Bile duct (tissue), 1 donor: ENCODE results near the gene EMC7.

DNA sequence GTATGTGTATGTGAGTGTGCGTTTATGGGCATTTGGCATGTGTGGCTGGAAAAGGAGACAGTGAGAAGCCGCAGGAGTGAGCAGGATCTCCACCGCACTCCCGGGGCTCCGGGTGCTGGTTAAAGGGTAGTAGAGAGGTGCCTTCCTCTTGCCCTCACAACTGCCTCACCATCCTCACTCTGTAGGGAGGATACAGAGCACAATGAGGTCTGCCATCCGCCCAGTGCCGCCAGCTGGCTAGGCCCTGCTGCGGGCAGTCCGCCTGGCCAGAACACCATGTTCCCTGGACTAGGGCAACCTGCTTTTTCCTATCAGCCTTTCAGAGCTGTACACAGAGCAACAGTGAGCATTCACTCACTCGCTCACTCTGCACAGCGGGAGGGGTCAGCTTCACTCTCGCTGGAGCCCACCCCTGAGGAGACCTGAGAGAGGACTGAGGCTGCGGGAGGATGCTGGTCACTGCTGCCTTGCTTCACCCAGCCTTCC is 58.9 kb downstream of the OTUD7A start:
- PRO-cap: no peak

GRCh38 chr15:31869490-31870326 is 765 bp downstream of the OTUD7A start:
- PRO-cap: no peak

- PRO-cap: no peak
Observed at GRCh38 chr15:31923216-31923595, 52.7 kb upstream of the OTUD7A start.

DNA sequence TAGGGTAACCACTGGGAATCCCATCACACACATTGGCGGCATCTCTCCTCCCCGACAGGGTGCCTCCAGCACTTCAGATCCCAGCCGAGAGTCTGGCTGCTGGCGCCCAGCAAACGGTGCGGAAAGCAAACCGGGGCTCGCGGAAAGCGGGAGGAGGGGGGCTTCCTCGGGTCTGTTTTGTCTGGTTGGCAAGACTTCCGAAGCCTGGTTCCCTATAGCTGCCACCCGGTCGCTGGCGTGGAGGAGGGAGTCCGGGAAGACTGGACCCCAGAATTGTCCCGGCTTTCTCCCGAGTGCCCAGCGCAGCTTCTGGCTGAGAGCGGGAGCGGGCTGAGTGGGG is 486 bp upstream of the CHRNA7 start:
- PRO-cap: no peak

DNA sequence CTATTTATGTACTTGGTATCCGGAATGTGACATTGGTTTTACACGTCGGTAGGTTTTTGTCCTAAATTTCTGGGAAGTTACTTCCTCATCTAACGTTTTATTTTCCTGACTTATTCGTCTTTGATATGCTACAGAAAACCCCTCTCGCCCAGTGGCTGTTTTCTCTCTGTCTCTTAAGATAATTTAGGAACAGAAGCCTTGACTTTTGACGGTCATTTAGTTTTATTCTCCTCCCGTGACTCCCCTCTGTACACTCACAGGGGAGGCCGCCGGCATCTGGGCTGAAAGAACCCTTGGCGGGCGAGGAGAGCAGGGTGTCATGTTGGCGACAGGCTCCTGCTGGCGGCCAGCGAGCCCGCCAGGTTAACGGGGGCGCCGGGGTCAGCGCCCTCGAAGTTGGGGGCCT is 738 bp upstream of the GREM1 start:
- PRO-cap: no peak

DNA sequence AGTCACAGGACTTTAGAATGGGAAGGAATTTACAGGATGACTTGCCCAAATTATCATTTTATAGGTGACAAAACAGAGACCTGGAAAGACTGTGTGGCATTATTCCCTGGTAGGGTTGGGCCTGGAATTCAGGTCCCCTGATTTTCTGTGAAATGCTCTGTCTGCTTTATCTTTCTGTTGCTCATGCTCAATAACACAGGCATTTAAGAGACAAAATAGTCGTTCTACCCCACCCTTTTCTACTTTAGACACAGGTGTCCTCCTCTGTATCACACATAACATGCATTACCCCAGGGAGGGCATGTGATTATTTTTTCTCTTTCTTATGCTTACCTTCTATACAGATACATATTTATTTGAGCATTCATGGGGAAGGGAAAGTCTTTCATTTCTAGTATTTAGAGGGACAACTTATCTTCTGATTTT is 82.8 kb downstream of the GREM1 start:
- PRO-cap: no peak

DNA sequence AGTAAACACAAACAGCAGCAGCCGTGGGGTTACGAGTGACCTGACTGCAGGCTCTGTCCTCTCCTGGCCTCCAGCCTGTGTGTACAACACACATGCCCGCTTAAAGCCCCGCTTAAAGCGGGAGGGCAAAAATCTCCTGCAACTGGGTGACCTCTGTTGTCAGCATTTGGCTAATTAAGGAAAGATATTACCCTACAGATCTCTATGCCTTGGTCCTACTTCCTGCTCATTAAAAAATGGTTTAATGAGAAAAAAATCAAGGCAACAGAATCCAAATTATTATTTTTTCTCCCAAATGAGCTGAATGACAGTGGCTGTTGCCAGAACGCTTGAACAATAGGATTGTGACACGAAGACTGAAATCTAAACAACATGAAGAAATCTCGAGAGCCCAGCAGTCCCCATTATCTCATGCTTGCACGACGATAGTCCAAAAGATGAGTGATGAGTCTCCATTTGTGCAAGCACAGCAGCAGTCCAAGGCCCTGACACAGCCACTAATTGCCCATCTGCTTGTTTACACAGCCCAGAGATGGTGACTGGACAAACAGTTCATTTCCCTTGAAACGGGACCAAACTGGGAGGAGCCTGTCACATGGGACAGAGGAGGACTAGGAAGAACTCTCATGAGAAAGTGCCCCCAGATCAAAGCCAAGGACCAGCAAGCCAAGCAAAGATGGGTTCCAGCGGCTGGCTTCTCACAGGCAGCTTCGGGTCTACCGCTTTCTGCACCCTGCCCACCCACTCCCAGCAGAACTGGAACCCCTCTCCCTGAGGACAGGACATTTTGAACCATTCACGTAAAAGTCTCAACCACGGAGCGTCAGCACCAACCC is 120.9 kb downstream of the GREM1 start:
- PRO-cap: unidirectional peak, plus-strand start at position 643 of the sequence

- PRO-cap: no peak
Observed at GRCh38 chr15:32968782-32969264, 225.7 kb downstream of the FMN1 start.

DNA sequence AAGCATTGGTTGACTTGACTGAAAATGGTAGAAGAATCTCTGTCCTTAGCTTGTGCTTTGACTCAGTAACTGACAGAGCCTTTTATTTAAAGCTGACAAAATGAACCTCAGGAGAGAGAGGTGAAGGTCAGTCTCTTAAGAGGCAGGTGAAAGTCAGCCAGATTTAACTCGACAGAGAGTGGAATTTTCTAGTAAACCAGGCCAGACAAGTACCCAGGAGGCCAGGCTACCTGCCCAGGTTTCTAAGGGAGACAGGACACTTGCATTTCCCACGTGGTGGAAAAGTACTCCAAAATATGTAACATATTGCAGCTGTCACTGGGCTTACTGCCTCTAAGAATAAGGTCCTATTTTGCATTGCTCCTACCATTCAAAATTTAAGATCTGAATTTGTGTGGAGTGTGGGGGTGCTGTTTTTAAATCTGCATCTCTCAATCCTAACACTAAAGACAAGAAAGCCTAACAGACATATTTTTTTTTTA is 167.9 kb downstream of the FMN1 start:
- PRO-cap: no peak

- PRO-cap: no peak
Observed at GRCh38 chr15:33091902-33092856, 102.3 kb downstream of the FMN1 start.

- PRO-cap: no peak
Observed at GRCh38 chr15:33135399-33135952, 59.0 kb downstream of the FMN1 start.

DNA sequence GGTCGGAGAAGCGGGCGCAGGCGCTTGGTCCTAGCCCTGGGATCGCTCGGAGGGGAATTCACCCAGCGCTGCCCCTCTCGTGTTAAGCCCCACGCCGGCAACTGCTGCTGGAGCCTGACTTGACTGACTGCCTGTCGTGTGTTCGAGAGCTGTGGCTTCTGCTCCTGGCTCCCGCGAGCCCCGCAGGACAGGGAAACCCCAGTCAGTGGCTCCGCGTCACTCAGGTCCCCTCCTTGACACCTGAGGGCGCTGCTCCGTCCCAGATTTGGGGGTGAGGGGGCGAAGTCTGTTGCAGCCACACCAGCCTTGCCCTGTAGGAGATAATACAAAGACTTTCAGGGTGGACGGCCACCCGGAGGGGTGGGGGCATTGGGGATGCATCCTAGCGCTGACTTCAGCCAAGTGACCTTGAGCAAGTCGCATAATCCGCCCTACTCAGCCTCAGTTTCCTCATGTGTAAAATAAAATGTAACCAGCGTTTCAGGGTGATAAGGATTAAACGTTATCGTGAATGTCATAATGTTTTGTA is 884 bp downstream of the RYR3 start:
- PRO-cap: no peak

DNA sequence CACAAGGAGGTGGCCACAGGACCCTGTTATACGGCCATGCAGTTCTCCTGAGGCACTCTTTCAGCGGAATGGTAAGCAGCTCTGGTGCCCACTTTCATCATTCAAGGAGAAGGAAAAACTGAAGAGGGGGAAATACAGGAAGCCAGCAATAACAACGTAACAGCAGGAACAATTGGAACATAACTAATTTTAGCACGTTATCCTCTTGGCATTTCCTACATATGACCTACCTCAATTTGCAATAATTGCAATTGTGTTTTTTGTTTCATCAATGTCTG is 219.8 kb downstream of the RYR3 start:
- PRO-cap: unidirectional peak, minus-strand start at position 70 of the sequence

DNA sequence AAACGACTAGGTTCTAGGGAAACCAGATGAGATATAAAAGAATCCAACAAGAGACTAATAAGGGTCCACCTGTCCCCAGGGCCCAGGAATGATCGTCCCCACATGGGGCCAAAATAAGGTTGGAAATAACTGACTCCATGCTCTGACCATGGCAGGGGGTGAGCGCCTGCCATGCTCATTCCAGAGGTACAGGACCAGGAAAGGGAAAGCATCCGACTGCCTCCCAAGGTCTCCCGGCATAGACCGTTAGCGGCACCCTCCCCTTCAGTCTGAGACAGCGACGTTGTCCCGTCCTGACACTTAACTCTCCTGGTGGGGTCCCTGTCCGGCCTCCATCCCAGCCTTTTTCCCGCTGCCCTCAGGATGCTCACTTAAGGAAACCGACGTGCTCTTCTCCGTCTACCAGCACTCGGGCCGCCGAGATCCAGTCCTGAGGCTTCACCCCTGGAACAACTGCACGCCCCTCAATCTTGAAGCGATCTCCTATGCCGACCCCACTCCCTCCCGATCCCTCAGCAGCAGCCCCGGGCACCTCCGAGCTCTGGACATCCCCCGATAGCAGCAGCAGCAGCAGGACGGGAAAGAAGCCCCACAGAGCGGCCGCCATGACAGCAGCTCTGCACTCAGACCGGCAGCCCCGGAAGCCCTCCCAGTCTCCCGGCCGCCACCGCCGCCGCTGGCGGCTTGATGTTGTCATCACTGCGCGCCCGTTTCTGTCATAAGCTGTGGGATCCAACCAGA is at the start of gene EMC7:
Gene EMC7 (minus strand): TSS at position 630 of the 741 bp plus-strand sequence.
- PRO-cap: bidirectional peak, plus-strand start outside the sequence, minus-strand start at position 649 of the sequence

GRCh38 chr15:34580416-34580798 is 3.0 kb downstream of the GOLGA8B start:
- PRO-cap: no peak

DNA sequence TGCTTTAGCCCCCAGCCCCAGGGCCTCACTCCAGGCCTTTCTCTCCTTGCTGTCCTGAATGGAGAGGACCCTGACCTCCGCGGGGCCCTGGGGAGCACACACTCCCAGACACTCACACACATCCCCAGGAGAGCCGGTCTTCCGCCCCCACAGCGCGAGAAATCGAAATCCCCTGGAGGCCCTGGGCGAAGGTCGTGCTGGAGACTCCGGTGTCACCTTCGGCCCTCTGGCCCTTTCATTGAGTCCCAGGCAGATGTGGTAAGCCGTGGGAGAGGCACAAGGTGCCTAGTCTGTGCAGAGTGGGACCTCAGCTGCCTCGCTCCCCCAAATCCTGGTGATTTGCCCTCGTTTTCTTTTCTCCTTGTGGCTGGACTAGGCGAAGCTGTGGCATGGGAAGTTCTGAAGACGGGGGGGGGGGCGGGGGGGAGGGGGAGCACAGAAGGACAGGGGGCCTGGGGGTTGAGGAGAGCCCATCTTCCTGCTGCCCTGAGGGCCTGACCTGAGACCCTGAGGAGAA is 949 bp upstream of the GOLGA8B start:
- PRO-cap: no peak

GRCh38 chr15:34799175-34799806 is 3.9 kb upstream of the ACTC1 start:
- PRO-cap: no peak

DNA sequence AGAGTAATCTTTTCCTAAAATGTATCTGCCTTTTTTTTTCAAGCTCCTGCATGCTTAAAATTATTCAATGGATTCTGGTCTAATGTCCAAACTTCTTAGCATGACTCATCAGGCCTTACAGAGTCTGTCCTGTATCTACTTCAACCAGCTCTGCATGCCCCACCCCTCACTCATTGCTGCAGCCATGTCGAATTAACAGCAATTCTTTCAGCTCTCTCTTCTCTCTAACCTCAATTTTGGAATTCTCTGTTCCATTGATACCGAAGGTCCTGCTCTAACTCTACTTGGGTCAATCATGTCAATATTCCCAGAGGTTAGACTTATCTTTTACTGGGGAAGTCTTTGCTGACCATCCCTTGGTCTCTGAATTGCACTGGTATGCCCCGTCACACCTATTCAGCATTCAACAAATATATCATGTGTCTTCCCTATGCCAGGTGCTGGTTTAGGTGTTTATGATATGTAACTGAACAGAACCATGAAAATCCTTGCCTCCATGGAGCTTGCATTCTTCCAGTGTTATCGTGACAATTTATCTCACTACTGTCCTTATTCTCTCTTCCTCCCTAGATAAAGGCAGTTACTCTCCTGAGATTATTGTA is 88.5 kb upstream of the NANOGP8 start:
- PRO-cap: no peak

GRCh38 chr15:35389714-35390217 is 156.2 kb downstream of the DPH6 start:
- PRO-cap: no peak

DNA sequence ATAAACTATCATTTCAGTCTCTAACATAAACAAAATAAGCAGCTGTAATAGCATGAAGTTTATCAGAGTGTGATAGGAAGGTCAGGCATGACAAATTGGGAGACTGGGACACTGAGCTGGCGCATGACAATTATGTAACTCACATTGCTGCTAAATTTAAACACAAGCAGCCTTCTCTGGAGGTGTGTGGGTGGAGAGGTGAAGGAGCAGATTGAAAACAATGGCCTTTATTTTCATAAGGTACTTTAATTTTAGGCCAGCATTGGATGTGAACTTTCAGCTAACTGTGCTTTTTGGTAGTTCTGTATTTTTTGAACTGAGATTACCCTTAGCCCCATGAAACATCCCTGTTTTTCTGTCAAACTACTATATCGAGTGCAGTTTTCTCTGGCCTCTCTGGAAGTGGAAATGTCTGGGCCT is 159.9 kb upstream of the DPH6 start:
- PRO-cap: no peak